ENCODE results near the gene CDH23.

- PRO-cap, result no peak
These were observed 1.7 kb downstream of the SGPL1 start for GRCh38 chr10:70817575-70817819.

GRCh38 chr10:70890912-70891410, 2.6 kb upstream of the PCBD1 start:
- PRO-cap, result no peak

- PRO-cap, result no peak
These were observed 572 bp upstream of the UNC5B start for GRCh38 chr10:71211894-71212101.

DNA sequence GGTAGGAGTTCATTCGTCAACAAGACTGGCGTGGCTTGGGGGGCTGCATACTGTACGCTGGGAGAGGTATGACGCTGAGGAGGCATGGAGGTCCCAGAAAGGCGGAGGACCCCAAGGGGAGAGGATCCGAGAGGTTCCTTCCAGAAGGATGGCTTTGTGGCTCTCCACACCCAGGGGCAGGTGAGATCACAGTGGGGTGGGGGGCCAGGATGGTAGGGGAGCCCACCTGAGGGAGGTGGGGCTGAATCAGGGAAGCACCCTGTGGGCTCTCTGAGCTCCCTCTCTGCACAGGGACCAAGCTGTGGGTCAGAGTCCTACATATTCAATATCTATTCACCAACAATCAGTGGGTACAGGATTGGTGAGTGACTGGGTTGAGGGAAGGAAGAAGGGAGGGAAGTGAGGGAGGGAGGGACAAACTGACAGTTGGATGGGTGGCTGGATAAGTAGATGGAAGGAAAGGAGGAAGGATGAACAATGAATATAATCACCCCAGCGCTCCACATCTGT, 33.9 kb downstream of the UNC5B start:
- PRO-cap, result no peak

GRCh38 chr10:71395871-71397069, at the start of gene CDH23:
Gene CDH23, plus strand, starts transcription at chr10:71396920.
- PRO-cap, result no peak

GRCh38 chr10:71462333-71462782, 65.6 kb downstream of the CDH23 start:
- PRO-cap, result no peak

DNA sequence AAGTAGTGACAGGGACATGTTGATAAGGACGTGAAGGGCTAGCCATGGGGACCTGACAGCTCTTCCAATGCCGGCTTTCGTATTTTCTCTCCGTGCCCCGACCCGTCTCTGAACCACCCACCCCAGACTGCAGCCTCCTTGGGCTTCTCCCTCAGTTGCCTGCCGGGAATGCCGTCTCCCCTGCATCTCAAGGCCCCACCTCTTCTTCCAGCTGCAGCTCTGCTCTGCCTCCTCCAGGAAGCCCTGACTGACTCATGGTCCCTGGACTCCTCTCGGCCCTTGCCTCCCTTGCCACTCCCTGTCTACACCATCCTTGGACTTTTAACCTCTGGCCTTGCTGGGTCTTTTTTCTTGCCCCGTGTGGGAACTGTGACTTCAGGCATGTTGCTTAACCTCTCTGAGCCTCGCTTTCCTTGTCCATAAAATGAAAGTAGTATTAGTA, 56.3 kb downstream of the C10orf105 start:
- PRO-cap, result no peak

DNA sequence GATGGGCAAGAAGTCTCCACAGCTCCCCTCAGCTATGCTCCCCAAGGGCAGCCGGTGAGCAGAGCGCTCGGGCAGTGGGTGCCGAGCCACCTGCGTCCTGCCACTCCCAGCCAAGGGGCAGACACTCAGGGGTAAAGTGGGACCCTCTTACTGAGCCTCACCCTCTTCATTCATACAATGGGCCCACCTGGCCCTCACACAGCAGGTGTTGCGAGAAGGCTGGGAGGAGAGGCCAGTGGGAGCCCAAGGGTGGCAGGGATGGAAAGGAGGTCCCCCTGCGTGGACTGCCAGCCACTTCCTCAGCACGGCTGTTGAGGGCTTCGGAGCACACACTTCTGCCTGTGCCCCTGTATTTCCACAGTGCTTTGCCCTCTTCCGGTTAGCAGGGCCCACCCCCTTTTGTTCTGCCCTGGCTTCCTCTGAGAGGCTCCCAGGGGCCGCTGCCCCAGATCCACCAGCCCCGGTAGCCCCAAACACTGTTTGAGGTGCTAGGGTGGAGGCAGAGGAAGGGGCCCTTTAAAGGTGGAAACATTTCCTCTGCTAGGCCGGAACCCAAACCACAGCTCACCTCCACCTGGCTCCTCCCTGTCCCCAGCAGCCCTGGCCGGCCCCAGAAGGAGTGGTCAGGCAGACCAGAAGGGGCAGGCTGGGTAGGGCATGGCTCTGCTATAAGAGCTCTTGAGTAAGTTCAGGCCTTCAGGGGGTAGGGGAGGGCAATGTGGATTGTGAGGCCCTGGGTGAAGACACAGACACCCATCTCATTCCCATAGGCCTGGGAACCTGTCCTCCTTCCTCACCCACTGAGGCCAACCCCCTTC, 16.4 kb upstream of the C10orf105 start:
- PRO-cap, result no peak

DNA sequence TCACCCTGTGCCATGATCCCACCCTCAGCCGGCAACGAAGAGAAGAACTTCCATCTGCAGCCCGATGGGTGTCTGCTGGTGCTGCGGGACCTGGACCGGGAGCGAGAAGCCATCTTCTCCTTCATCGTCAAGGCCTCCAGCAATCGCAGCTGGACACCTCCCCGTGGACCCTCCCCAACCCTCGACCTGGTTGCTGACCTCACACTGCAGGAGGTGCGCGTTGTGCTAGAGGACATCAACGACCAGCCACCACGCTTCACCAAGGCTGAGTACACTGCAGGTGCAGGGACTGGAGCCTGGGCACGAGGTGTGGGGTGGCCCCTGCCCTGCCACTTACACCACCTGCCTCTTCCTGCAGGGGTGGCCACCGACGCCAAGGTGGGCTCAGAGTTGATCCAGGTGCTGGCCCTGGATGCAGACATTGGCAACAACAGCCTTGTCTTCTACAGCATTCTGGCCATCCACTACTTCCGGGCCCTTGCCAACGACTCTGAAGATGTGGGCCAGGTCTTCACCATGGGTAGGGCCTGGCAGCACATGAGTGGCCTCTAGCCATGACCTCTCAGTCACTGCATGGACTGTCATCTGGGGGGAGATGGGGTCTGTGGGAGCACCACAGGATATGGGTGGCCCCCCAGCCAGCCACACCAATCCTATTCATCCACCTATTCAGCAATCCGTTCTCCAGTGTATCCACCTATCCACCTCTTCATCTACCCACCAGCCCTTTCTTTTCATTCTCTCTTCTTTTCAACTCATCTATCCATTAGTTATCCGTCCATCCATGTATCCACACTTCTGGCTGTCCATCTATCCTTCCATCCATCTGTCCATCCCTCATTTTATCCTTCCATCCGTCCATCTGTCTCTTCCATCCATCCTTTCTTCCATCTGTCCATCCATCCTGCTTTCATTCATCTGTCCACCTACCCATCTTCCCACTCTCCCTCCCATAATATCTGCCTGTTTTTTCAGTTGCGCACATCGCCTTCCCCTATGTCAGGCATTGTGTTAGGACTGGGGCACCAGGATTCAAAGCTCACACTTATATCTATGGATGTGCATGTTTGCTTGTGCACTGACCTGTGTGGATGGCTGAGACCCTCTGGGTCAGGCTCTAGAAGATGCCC, 34.5 kb upstream of the VSIR start:
- PRO-cap, result no peak

GRCh38 chr10:71811992-71812472, 38.7 kb upstream of the VSIR start:
- PRO-cap, result no peak

DNA sequence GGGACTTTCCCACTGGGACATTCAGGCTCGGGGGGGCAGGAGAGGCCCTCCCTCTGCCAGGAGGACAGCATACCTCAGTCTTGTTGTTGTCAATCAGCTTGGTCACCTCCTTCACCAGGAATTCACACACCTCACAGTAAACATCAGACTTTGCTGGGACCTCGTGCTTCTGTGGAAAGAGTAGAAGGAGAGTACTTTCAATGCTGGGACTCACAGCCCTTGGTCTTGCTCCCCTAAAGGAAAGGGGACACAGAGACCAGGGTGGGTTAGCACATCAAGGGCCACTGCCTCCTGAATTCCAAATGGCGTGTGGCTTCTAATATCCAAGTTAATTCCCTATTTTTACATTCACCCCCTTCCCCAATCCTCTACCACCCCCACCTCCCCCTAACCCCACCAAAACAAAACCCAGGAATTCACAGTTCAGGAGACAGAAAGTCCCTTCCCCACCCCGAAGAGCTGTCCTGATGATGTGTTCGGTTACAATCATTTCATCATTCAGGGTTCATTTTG, 30.8 kb downstream of the PSAP start:
- PRO-cap, result no peak

- PRO-cap, result no peak
These were observed 29.0 kb downstream of the PSAP start for GRCh38 chr10:71821763-71822806.

DNA sequence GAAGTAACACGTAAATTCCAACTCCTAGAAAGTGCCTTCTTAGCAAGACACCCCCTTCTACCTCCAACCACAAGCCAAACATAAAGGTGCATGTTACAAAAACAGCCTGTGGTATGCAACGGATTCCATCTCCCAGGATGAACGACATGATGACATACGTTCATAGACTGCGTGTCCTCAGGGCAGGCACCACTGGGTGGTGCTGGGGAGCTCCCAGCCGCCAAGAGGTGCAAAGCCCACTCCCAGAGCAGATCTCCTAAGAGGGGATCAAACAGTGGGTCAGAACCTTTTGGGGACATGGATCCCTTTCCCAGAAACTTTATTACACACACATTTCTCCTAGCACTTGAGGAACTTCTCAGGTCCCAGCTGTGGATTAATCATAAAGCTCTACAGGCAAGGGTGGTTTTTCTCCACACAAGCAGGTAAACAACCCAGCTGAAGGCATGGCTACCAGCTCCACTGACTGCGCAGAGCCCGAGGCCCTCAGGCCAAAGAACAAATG, 13.9 kb downstream of the PSAP start:
- PRO-cap, result no peak

GRCh38 chr10:71973336-71974043, 9.3 kb downstream of the CHST3 start:
- PRO-cap, result no peak

DNA sequence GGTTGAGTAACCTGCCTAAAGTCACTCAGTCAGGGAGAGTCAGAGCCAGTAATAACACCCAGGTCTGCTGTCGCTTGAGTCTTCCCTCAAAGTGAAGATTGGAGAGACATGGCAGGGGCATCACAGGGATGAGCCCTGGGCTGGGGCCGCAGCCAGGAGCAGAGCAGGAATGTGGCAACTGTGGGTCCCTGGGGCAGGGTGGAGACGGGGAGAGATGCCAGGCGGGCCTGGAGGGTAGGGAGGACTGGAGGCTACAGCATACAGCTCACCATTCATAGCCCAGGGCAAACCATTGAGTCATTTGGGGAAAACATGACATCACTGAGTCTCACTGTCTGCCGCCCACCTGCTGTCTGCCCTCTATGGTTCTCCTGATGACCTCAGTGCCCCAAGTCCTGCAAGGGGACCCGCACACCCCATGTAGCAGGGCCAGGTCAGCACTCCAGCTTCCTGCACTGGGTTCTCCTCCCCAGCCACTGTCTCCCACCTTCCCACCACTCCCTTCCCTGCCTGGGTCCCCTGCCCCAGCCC, 10.2 kb downstream of the CHST3 start:
- PRO-cap, result no peak

- PRO-cap, result no peak
These were observed 22.6 kb downstream of the SPOCK2 start for GRCh38 chr10:72065642-72066359.

DNA sequence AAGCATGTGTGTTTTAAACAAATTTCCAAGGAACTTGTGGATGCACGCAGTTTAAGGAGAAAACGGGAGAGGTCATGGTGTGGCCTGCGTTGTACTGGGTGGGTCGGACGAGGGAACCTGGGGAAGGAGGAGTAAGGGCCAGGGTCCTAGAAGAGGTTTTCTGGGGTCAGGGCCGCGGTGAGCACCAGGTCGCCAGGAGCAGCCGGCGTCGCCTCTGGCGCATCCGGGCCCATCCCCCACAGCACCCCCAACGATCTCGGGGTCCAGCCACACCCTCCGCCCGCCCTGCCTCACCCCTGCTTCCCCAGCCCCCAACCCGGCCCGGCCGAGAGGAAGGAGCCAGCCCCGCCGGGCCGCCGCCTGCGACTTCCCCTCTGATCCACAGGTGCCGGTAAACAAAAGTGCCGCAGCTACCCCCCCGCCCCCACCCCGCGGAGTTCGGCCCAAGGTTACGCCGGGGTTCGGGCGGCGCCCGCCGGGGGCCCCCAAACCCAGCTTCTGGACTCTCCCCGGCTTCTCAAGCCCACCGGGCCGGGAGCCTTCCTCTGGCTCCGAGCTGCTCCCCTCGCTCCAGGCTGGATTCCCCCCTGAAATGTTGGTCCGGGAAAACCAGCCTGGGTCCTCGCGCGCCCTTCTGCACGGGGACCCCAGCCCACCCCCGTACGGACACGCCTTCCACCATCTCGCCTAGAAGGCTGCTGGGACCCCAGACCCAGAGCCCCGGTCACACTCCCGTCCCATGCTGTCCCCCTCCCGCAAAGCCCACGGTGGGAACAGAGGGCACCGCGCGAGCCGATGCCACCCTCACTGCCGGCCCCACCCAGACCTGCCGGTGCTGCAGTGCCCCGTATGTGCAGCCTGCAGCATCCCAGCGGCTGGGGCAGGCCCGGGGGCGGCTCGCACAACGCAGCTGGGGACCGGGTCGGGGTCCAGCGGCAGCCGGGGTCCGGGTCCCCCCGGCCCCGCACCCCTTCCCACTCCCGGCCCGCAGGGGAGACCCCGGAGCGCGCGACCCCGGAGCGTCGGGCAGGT, 1.2 kb downstream of the SPOCK2 start:
- PRO-cap, result bidirectional peak, plus-strand start at position 427 of the sequence, minus-strand start at position 383 of the sequence; bidirectional peak, plus-strand start at position 863 of the sequence, minus-strand start at position 824 of the sequence

GRCh38 chr10:72089481-72090088, 1.2 kb upstream of the SPOCK2 start:
- PRO-cap, result no peak

- PRO-cap, result no peak
These were observed 19.1 kb upstream of the ANAPC16 start for GRCh38 chr10:72196748-72197137.

GRCh38 chr10:72276743-72277158, 3.0 kb downstream of the DDIT4 start:
- PRO-cap, result no peak